Right common carotid artery plus branches (tissue), 1 donor: ENCODE results near the genes ZMYM5, ZMYM2 and SGCG.

- PRO-cap, result unidirectional peak, plus-strand start at chr13:18628476
These were observed 553.3 kb downstream of the TUBA3C start for GRCh38 chr13:18628220-18628744.

- PRO-cap, result bidirectional peak, plus-strand start at chr13:19634274, minus-strand start at chr13:19634243
These were observed 482 bp downstream of the MPHOSPH8 start for GRCh38 chr13:19633878-19634403.

GRCh38 chr13:19725390-19726761 lies 56.9 kb downstream of the PSPC1 start:
- PRO-cap, result no peak

DNA sequence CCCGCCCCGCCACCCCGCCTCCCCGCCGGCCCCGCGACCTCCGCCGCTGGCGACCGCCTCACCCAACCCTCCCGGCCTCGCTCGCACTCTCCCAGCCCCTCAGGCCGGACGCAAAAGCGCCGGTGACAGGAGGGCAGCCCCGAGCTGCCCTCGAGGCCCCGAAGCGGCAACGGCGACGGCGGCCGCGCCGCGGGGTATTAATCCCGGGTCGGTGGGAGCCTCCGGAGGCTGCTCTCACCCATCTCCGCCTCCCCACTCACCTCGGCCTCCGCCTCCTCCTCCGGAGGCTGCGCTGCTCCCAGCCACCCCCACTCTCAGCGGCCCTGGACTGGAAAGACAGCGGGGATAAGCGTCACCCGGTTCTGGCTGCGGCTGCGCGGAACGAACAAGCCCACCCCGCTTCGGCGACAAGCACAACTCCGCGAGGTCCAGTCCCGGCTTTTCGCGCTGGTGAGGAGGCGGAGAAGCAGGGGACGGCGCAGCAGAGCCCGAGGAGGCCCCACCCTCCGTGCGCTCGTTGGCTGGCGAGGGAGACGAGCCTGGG lies at the start of gene ZMYM5:
Gene ZMYM5 (minus strand): TSS at position 460 of the 544 bp plus-strand sequence.
- PRO-cap, result bidirectional peak, plus-strand start outside the sequence, minus-strand start at position 330 of the sequence

DNA sequence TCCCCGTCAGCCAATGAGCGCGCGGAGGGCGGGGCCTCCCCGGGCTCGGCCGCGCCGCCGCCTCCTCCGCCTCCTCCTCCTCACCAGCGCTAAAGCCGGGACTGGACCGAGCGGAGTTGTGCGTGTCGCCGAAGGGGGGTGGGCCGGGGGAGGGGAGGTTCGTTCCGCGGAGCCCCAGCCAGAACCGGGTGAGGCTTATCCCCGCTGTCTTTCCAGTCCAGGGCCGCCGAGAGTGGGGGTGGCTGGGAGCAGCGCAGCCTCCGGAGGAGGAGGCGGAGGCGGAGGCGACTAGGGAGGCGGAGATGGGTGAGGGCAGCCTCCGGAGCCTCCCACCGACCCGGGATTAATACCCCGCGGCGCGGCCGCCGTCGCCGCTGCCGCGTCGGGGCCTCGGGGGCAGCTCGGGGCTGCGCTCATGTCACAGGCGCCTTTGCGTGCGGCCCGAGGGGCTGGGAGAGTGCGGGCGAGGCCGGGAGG lies at the start of gene ZMYM2:
Gene ZMYM2 (plus strand): TSS at position 74 of the 477 bp plus-strand sequence.
- PRO-cap, result bidirectional peak, plus-strand start at position 92 of the sequence, minus-strand start outside the sequence

GRCh38 chr13:19971200-19972007 lies 12.9 kb downstream of the ZMYM2 start:
- PRO-cap, result no peak

- PRO-cap, result no peak
These were observed 27.3 kb downstream of the ZMYM2 start for GRCh38 chr13:19985819-19986222.

GRCh38 chr13:20131366-20131869 lies 29.4 kb downstream of the GJA3 start:
- PRO-cap, result no peak

- PRO-cap, result no peak
These were observed 724 bp upstream of the GJA3 start for GRCh38 chr13:20161348-20162203.

DNA sequence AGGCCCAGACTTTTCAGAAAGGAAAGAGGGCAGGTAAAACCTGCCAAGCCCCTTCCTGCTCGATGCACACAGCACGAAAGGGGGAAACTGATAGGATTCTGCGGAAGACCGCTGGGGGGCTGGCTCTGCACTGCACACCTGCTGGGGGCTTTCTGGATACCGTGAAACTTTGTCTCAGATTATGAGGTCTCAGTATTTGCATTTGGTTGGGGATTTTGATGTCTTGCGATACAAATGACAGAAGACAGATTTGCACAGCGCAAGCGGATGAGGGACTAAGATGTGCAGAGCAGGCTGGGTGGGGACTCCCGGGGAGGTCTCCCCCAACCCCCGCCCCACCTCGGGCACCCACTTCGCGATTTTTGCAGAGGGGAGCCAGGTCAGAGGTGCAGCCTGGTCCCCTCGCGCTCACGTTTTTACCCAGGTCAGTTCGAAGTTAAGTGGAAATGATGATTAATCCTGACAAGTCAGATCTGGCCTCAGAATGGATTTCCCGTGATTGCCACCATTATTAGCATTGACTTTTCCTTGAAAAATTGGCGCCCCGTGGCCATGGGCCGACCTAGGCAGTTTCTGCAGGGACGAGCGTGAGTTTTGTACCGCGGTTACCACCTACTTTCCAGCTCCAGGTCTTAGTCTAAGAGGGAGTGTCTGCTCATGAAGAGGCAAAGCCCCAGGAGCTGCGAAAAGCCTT lies 1.2 kb upstream of the GJB2 start:
- PRO-cap, result no peak

GRCh38 chr13:20525031-20525681 lies 501 bp downstream of the CRYL1 start:
- PRO-cap, result no peak

DNA sequence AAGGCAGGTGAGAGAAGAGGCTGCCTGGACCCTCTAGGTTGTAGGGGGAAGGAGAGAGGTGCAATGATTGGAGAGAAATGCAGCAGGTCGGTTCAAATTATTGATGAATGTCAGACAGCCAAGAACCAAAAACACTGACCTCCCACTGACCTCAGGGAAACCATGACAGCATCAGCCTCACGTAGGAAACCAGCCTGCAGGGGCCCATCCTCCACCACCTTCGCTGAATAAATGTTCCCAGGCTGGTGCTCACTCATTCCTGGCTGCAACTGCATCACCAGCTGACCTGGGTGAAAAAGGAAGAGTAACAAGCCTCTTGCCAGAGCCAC lies 7.0 kb upstream of the IFT88 start:
- PRO-cap, result no peak

DNA sequence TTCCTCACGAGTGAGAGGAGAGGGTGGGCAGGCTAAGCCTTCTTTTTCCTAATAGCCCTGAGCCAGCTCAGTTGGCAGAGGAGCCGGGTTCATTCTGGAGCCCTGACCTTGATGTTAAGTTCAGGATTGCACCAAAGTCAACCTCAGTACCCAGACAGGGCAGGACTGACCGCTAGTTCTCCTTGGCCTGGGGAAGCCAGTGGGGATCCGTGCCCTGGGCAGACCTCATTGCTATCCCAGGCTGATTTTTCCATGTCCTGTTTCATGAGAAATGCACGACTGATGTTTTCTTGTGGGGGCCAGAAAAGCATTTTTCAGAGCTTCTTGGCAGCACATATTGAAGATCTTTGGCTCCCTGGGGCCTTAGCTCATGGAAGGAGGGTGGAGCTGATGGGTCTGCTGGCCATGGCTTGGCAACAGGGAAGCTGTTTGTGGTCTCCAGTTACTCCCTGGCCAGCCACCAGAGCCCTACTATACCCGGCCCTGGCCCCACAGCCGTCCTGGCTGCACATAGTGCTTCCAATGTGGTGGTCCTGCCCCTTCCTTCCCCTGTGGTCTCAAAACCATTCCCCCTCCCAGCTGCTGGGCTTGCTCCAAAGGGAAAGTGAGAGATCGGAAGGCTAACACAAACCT lies 11.1 kb downstream of the IL17D start:
- PRO-cap, result bidirectional peak, plus-strand start at position 441 of the sequence, minus-strand start at position 254 of the sequence

DNA sequence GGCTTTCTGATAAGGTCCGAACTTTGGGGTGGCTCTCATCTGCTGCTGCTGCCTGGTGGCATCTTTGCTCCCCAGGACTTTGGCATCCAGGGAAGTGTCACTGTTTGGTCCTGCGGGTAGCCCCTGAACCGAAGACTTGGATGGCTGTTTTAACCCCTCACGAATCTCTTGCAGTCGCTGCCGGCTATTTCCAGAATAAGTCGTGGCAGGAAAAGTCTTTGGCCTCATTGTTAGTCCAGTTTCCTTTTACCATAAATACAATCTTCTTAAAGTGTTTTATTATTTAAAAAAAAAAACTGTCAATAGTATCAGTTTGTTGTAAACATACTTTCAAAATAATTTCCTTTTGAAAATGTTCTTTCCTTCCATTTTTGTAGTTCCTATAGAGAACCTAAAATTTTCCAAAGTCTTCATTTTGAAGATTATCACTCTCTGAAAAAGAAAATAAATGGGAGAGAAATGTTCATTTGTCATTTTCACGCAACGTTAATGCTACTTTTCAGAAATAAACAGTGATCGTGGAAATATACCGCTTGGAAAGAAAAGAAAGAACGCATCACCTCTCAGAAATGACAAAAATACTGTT lies 15.5 kb downstream of the LATS2 start:
- PRO-cap, result no peak

GRCh38 chr13:21214277-21214688 lies 37.8 kb downstream of the MRPL57 start:
- PRO-cap, result no peak

DNA sequence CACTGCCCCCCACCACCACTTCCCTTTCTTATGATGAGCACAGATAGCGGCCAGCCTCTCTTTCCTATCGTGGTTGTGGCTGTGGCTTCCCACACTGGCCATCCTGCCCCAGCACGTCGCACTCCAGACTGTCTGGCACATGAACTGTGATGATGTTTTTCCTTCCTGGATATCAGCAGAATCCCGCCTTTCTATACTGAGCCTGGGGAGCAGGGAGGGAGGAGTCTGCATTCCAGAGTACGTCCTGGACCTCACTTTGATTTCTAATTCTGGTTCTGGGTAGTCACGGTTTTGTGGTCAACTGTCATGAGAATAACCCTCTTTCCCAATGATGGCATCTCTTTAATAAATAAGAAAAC lies 315.1 kb downstream of the FGF9 start:
- PRO-cap, result no peak

DNA sequence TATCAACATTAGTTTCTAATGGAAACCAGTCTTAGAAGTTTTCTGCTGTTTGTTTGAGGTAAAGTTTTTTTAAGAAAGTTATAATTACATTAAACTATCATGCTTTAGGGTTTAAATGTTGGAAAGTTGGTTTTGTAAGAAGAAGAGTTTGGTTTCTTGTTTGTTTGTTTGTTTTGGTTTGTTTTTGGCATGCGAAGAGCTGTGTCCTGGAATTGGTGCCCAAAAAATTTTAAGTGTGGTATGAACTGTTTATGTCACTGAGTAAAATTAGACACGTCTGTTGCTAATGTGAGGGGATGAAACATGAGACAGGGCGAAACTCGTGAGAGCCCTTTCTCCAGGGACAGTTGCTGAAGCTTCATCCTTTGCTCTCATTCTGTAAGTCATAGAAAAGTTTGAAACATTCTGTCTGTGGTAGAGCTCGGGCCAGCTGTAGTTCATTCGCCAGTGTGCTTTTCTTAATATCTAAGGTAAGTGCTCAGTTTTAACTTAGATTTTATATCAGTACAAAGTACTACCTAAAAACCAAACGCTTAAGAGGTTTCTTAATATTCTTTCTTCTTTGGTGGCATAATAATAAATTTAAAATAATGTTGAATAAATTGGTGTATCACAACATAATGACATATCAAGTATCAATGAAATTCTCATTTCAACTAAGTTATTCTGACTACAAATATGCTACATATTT lies at the start of gene SGCG:
Gene SGCG (plus strand): TSS at position 374 of the 691 bp plus-strand sequence.
- PRO-cap, result no peak

DNA sequence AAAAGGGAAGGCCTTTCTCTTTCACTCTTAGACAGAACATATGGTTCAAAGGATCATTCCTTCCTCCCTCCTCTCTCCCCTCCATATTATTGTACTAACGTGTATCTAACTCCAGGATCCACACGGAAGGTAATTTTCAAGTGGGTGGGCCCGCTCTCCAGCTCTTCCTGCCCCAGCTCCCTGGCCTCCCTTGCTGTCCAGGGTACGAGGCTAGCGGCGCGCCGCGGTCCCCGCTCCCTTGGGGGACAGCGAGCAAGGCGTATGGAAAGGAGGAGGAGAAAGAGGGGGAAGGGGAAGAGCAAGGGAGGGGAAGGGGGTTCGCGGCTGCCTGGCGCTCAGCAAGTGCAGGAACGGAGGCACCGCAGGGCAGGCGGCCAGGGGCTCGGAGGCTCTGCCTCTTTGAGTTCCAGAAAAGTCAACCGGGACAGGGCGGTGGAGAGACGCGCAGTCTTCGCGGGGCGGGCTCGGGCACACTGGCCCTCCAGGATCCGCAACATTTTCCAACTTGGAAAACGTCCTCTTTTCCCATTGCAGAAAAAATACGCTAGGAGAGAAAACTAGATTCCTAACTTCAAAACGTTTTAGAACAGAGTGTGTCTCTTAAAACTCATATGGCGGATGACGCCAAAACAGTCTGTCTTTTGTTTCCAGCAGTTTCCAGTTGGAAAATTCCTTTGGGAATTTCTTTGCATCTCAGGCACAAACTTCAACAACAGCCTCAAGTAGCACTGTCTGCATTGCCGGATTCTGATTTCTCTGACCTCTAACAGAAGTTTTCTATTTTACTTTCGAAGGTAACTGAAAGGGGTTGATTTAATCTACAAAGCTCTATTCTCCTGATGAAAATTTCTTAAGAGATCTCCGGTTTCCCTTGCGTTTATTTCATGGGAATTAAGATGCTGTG lies 23.1 kb upstream of the TNFRSF19 start:
- PRO-cap, result unidirectional peak, plus-strand start at position 445 of the sequence; bidirectional peak, plus-strand start at position 702 of the sequence, minus-strand start at position 620 of the sequence

- PRO-cap, result no peak
These were observed 144.7 kb downstream of the TNFRSF19 start for GRCh38 chr13:23714927-23715371.

DNA sequence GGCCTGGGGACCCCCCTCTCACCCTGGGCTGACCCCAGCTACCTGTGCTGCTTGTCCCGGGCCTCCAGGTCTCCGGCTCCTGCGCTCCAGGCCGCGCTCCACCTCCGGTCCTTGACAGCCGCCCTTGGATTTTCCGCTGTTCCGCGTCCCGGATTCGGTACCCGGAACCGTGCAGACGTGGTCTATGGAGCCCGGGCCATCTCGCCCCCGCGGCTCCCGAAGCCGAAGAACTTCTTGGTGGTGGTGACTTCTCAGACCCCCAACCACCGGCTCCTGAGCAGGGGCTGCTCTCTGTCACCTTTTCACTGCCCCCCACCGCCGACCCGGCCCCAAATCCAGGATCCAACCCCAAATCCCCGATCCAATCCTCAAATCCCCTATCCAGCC lies 56.5 kb upstream of the MIPEP start:
- PRO-cap, result no peak